Umbilical cord (tissue), 2 donors: Measurements from ENCODE around the gene ZNF141.

DNA sequence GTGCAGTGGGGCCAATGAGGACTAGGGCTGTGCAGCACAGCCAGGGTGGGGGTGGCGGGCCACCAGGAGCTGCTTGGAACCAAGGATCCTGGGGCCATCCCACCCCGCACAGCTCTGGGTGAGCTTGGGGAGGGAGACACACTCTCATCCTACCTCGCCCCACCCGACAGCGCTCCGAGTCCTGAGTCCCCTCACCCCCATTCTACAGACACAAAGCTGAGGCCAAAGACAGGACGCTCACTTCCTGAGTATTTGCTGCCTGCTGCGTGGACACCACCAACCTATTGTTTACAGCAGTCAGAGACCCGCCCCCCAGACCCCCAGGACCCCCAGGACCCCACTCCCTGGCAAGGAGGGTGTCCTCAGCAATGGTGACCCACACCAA is 81.2 kb downstream of the ZNF718 start:
- RAMPAGE, long total RNA: no peak

DNA sequence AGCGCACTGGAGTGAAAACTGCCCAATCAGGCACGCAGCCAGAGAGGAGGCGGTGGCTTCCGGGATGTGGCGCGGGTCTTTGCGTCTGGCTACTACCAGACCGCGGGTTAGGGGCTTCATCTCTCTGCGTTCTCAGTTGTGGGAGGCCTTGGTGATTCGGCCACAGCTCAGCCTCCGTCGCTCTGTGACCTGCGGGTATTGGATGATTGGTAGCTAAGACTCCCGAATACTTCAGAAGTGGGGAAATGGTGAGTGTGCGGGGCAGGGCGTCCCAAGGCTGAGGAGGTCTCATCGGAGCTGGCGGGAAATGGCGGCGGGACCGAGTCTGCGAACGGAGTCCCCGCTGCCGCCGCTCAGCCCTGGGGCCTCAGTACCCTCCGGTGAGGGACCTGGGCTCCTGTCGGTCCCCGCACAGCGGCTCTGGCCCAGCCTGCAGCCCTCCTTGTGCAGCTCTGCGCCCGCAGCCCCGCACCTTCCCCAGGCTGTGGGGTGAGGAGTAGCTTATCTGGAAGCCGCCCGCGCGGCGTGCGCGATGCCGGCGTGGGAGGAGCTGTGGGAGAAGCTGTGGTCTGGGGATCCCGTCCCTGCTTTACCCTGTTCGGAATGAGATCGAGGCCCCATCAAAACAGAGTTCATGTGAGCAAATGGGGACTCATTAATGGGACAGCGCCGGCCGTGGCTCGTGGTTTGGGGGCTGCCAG is at the start of gene ZNF141:
ZNF141 (plus strand) TSS at position 76 of the 701 bp plus-strand sequence.
- RAMPAGE, long total RNA: no peak

GRCh38 chr4:442067-442935 is 56.7 kb downstream of the ZNF721 start:
- RAMPAGE, long total RNA: no peak

GRCh38 chr4:499495-500281 is 678 bp downstream of the PIGG start:
- RAMPAGE, long total RNA: no peak

GRCh38 chr4:677849-678321 is 3.5 kb downstream of the MYL5 start:
- RAMPAGE, long total RNA: no peak

DNA sequence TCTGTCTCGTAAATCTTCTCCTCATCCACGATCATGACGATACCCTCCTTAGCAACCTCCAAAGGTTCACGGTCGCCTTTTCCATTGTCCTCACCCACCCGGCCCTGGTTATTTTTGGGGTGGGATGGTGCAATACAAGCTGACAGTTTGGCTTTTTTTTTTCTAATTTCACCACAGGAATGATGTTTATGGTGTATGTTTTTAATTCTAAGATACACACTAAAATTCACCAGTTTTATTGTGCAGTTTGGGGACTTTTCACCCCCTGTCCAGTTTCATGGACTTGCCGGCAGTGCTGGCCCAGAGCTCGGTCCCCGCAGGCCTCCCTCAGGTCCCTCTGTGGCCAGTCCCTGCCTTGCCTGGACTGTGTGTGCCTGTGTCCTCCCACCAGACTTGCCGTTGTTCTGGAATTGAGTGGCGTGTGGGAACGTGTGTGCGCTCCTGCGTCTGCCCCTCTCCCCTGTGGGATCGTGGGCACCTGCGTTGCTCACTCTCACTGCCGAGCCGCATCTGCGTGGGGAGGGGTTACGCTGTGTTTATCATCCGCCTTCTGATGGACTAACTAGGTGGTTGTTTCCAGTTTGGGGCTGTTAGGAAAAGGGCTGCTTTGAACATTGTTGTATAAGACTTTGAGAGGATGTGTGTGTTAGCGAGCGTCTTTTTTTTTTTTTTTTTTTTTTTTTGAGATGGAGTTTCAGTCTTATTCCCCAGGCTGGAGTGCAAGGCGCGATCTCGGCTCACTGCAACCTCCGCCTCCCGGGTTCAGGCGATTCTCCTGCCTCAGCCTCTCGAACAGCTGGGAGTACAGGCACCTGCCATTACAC is 21.2 kb downstream of the PCGF3 start:
- RAMPAGE, long total RNA: no peak

DNA sequence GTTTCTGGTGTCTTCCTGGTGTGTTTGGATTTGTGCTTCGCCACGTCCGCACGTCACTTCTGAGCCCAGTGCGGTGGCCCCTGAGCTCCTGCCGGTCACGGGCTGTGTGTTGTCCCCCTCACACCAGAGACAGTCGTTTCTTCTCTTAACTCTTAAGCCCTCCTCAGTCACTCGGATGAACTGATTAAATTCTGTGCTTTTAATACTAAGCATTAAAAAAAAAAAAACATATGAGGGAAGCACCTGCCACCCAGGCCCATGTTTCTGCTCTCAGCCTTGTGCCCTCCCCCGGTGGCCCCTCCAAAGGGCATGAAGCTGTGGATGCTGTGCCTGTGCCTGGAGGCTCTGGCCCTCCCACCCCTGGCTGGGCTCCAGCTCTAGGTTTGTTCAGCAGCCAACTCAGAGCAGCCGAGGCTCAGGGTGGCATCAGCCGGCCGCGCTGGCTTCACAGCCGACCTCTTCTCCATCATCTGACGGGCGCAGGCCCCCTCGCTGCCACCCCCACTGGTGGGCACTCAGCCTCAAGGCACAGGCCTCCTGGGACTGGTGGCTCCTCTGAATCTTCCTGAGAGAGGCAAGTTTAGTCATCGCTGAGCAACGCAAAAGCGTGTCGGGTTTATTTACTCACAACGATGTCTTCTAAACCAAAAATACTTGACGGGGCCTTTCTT is 45.9 kb downstream of the PCGF3 start:
- RAMPAGE, long total RNA: no peak

GRCh38 chr4:764311-765260 is 59.0 kb downstream of the PCGF3 start:
- RAMPAGE, long total RNA: no peak

GRCh38 chr4:791543-792281 is 34.2 kb downstream of the CPLX1 start:
- RAMPAGE, long total RNA: no peak

- RAMPAGE, long total RNA: no peak
Observed at GRCh38 chr4:798869-799378, 27.0 kb downstream of the CPLX1 start.

GRCh38 chr4:905181-906015 is 26.7 kb downstream of the GAK start:
- RAMPAGE, long total RNA: no peak

- RAMPAGE, long total RNA: no peak
Observed at GRCh38 chr4:912408-913073, 19.6 kb downstream of the GAK start.

- RAMPAGE, long total RNA: no peak
Observed at GRCh38 chr4:925988-926237, 6.2 kb downstream of the GAK start.

DNA sequence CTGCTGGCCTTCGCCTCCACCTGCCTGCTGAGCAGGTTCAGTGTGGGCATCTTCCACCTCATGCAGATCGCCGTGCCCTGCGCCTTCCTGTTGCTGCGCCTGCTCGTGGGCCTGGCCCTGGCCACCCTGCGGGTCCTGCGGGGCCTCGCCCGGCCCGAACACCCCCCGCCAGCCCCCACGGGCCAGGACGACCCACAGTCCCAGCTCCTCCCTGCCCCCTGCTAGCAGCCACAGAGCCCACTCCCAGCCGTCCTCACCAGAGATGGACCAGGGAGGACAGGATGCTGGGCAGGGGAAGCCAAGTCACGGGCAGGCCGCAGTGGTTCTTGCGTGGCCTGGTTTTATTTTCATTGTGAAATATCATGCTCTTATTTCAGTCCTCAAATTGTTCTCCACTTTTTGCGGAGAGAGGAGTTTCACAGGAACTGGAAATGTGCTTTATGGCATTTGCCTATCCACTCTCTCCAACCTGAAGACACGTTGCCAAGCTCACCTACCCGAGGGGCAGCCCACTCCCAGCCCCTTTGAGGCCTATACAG is 15.0 kb downstream of the DGKQ start:
- RAMPAGE, long total RNA: no peak

- RAMPAGE, long total RNA: no peak
Observed at GRCh38 chr4:1002815-1003938, 8.2 kb upstream of the FGFRL1 start.

GRCh38 chr4:1011920-1012832 is 750 bp downstream of the FGFRL1 start:
- RAMPAGE, long total RNA: no peak

GRCh38 chr4:1027162-1027935 is 15.9 kb downstream of the FGFRL1 start:
- RAMPAGE, long total RNA: no peak

DNA sequence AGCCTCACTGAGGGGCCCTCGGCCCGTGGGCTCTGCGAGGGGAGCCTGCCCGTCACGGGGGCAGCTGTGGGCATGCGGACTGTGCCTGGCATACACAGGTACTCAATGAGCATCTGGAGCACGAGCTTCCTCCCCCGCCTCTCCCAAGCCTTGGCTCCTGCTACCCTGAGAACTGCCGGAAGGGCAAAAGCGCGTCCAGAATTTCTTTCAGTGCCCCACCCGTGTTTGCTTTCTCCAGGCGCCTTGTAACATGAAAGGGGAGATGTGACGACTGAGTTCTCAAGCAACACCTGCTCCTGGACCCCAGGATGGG is 47.3 kb downstream of the FGFRL1 start:
- RAMPAGE, long total RNA: no peak

DNA sequence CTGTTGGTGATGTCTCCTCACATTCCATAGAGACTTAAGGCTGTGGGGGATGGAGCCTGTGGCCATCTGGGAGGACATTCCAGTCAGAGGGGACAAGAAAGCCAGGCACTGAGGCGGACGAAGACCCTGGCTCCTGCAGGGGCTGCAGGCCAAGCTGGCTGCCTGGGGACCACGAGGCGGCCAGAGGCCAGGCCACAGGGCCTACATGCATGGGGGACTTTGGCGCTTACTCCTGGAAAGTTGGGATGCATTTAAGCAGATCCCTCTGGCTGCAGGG is 7.6 kb downstream of the RNF212 start:
- RAMPAGE, long total RNA: no peak

DNA sequence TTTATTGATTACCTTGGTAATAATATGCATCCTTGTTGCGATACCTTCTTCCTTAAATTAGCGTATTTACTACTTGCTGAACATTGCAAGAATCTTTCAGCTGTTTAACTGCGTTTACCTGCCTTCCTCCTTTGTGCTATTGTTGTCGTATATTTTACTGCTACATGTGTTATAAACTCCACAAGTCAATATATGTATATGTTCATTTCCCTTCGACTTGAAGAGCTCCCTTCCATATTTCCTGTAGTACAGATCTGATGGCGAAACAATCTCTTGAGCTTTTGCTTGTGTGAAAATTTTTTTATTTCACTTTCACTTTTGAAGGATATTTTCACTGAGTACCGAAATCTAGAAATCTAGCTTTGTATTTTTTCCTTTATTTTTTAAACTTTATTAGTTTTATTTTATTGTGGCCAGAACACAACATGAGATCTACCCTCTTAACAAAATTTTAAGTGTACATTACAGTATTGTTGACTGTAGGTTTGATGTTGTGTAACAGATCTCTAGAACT is 24.0 kb upstream of the RNF212 start:
- RAMPAGE, long total RNA: no peak